ENCODE measurements around a stretch of chr5.

GRCh38 chr5:173908131-173908394, 19.9 kb downstream of the CPEB4 start:
- PRO-cap = no peak

DNA sequence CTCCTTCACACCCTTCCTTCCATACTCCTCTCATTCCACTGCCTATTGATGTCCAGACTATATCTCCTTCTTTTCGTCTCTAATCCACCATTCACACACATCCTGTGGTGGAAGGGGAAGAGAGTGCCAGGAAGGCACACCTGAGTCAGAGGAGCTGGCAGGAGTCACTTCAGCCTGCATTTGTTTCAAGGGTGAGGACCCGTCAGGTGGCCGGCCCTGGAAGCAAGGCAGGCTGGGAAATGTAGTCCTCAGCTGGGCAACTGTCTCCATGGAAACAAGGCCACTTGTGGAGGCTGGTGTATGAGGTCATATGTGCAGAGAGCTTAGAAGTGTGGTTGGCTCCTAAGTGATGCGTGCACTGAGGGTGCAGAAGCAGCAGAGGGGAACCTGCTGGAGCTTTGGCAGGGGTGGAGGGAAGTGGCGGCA, 278.4 kb downstream of the NSG2 start:
- PRO-cap = no peak

DNA sequence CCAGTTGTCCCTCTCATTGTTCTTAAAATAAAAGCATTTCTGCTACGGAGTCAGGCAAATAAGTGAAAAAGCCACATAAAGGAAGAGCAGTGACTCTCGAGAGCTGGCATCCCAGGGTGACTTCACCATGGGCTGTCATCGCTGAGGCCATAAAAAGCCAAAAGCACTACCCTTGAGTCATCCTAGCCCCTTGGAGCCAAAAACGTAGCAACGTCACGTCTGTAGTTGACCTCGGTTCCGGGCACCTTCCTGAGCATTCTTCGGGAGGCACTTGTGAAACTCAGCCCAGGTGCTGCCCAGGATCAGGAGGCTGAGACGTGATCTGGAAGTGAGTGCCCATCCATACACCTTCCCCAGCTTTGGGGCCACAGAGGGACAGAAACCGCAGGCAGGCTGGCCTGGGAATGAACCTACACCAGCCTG, 290.5 kb downstream of the NSG2 start:
- PRO-cap = no peak

DNA sequence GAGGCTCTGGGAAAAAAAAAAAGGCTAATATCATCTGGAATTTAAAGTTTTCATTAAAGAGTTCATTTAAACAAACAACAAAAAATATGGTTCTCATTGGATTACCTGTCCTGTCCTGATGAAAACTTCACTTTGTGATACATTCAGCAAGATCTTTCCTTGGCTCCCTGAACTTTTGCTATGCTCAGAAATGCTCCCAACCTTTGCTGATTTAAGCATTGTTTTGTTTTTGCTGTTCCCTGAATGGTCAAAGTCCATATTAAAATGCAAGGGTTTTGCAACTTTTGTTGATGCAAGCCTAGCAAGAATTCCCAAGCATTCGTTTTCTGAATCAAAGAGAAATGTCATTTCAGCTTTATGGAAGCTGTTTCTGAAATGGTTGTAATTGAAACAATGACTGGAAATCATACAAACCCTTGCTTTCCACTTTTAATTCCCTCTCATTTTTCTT, 3.1 kb upstream of the SFXN1 start:
- PRO-cap = no peak

DNA sequence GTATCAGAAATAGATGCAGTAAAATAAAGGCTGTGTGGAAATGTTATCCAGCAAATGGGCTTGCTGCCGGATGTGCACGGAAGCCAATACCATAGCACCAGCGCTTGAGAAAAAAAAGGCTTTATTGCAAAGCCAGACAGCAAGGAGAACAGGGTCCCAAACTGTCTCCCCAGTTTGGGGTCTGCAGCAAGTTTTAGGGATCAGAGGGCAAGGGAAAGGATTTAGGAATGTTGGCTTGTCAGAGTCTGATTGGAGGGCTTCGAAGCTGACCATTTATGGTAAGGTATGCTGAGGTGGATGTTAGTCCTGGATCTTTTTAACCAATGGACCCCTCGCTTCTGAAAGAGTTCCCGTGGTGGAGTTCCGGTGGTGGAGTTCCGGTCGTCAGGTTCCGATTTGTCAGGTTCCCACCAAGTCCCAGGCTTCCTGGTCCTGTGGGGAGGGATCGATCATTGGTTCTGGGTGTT, 70.4 kb downstream of the SFXN1 start:
- PRO-cap = no peak

DNA sequence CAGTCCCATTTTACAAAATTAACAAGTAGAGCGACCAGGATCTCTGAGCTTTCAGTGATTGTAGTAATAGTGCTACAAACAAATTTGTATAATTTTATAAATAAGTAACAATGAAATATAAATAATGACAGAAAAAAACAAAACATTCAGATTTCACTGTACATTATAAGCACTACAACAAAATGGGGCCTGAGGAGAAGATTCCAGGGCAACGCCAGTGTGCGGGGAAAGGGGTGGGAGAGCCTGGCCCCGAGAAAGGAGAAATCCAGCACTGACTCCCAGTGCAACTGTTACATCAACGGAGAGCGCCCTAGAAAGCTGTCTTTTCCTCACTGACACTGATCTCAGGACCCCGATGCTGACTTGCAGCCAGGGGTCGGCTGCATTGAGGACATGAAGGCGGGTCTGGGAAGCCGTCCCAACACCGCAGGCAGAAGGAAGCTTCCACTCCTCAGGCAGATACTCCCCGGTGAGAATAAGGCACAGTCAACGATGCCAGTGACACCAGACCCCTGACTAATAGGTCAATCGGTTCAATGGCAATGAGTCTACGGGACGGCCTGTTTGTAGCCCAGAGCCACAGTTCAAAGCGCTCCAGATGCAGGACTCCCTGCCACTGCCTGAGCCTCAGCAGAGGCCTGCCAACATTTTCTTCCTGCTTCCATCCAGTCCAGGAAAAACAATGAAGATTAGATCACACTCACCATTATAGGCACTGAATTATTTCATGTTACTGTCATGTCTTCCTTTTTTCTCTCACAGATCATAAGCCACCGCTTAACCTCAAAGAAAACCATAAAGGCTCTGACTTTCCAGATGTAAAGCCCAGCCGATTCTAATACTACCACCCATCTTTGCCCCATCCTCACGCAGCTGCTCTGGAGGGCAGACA, 84.6 kb upstream of the SIMC1 start:
- PRO-cap = no peak

GRCh38 chr5:176337944-176338460, 23.6 kb downstream of the KIAA1191 start:
- PRO-cap = no peak

GRCh38 chr5:176383502-176384574, 4.6 kb downstream of the NOP16 start:
- PRO-cap = no peak

DNA sequence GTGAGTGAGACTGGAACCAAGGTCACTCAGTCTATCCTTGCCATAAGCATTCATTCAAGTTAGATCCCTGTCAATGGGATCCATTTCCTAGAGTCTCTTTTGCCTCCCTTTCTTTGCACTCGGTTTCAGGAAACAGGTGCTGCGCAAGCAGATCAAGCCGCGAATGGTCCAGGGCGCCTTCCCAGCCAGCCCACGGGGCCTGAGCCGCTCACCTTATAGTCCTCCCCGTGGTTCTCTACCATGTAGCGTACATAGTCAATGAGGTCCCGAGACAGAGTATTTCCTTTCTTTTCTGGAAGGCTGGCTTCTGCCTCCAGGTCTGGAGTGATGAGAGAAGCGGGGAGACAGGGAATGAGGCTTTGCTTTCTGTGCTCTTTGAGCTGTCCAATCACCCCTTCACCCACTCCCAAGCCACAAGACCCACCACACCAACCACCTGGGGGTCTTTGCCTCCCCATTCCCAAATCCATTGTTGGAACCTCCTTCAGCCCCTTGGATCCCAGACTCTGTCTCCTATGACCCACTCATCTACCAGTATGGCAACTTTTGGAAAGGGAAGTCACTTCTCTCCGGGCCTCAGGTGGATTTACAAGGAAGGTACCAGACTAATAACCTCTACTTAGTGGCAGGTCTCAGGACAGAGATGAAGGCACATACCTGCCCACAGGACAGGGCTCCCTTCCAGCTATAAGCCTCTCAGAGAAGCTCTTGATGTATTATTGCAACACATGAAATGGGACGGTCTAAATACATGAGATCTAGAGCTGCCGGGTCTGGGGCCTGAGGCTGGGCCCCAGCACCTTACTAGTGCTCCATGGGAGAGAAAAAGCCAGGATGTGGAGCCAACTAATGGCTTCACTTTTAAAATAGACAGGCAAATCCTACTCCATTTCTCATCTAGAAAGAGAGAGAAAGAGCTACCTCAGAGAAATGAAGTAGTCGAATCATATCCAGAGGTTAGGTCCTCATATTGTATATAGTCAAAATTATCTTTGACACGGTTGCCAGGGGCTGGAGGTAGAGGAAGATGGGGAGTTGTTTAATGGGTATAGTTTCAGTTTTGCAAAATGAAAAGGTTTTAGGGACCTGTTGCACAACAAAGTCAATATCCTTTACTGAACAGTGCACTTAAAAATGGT, 3.0 kb downstream of the NOP16 start:
- PRO-cap = no peak

GRCh38 chr5:176448078-176448277, 207 bp upstream of the FAF2 start:
- PRO-cap = no peak

DNA sequence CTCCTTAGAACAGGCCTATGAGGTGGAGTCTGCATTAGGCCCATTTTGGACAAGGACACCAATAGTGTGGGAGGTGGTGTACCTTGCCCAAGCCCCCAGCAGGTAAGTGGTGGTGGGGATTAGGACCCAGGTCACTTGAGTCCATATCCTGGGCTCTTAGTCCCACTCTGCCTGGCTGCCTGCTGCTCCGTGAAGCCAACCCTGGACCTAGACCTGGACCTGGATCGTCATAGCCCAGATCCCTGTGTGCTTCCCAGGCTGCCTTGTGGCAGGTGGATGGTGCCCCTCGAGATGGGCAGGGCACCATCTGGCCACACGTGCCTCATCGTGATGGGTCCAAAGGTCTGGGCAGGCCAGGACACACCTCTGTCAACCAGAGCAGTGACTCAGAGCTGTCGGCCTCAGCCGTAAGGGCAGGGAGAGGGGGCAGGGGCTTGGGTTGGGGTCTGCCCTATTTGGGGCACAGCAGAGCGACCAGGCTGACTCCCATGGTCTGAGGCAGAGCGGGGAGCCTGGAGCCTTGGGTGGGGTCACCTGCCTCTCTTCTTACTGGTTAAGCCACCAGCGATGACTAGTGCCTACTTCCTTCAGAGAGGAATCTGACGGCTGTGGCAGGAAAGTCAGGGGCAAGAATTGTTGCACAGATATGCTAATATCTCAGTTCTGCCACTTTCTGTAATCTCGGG, 3.4 kb upstream of the CDHR2 start:
- PRO-cap = no peak

DNA sequence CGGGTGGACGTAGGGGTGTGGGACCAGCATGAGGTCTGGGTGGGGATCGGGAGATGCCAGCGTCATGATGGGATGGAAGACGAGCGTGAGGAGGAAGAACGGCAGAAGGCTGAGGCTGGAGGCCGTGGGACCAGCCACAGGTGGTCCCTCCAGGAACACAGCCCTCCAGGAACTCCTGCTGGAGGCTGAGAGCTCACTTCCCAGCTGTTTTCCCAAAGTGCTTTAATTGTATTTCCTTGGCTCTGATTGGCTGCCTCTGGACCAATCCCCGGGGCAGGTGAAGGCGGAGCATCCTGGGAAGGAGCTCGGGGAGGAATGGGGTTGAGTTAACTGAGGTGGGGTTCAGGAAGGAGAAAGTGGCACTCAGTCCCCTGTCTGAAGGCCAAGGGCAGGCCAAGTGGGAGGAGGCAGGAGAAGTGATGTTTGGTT, 2.9 kb downstream of the TSPAN17 start:
- PRO-cap = no peak

DNA sequence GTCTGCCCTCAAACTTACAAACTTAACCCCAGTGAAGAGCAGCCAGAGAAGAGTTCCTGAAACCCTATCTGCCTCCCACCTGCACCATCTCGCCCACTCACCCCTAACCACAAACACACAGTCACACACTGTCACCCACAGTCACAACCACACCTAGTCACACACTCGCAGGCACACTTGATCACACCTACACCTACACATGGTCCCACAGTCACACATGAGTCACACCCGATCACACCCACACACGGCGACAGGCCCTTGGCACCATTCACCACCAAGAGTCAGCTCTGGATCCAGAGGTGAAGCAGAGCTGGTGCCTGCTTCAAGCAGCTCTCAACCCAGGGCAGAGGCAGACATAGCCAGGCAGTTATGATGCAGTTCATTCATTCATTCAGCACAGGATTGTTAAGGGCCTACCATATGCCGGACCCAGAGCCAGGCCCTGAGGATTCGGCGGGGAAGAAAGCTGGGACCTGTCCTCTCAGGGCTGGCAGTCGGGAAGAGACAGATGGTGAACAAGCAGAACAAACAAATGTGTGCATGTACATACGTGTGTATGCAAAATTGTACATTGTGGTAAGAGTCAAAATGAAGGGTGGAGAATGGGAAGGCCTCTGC, 6.2 kb downstream of the TSPAN17 start:
- PRO-cap = no peak

DNA sequence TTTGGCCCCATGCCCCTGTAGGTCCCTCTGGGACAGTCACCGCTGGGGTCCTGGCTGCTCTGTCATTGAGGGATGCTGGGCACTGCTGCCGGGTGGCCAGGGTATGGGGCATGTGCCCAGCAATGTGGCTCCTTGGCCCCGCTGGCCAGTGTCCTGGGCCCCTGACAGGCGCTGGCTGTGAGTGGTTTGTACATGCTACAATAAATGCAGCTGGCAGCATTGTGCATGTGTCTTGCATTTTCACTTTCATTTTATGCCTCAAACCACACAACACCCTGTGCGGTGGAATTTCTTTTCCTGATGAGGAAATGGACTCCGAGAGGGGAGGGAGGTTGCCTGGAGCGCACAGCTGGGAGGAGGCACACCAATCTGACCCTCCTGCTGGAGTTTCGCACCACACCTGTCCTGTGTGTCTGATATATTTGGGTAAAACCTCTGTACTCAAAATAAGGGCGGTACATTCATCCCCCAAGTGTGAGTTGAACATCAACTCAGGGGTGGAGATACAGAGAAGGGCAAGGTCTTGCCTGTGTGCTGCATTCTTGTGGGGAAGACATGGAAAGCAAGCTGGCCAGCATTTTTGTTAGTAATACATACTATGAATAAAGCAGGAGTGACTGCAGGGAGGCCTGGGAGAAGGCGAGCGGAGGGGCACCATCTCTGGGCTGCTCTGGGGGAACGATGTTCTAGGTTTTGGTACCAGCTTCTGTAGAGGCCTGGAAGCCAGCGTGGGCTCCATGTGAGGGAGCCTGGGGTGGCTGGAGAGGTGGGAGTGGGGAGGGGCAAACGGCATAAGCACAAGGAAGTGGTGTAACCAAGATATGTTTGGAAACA, 11.8 kb downstream of the TSPAN17 start:
- PRO-cap = no peak

DNA sequence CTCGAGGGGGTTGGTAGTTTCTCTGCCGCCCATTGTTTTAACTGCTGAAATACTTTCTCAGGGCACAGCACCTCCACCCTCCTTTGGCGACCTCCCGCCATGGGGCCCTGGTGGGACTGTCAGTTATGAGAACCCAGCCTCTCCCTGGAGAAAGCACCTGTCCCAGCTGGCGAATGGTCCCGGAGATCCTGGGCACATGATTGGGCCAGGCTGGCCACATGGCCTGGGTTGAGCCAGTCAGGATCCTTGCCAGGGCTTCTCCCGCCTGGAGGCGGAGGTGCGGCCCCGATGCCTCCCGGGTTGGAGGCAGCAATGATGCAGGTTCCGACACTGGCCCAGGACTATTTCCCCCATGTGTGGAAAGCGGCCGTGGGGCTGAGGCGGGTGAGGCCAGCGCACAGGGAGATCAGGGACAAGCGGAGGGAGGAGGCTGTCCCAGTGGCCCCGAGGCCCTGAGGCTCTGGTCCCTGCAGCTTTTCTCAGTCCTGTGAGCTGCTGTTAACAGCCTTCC, 13.6 kb downstream of the UNC5A start:
- PRO-cap = no peak

DNA sequence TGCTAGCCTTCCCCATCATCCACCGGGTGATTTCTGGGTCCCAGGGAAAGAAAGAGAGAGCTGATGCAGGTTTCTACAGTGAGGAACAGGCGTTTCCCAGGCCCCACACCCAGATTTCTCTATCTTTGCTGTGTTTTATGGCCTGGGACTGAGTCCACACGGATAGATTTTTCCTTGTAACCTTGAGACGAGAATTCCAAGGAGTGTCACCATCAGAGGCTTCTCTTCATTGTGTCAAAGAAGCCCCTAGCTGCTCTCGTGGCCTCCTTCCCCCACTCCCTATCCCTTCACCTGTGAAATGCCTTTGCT, 21.2 kb upstream of the FGFR4 start:
- PRO-cap = no peak

- PRO-cap = bidirectional peak, plus-strand start at chr5:177117043, minus-strand start at chr5:177116923
Measured at GRCh38 chr5:177116659-177117382, 16.8 kb upstream of the NSD1 start.

DNA sequence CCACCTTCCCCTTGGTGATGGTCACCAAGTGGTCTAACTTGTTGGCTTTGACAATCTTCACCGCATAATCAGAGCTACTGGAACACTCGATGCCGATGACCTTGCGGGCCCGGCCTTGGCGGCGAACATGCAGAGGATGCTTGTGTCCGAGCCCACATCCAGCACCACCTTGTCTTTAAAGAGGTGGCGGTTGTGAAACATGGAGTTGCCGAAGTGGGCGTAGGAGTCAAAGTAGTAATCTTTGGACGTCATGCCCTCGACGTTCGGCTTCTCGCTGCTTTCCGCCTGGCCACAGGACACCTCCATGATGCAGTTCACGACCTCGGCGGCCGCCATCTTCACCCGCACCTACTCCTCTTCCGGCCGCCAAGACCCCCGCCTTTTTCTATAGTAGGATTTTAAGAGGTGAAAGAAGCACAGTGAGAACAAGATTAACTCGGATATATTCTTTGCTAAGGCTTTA, 37.2 kb downstream of the RAB24 start:
- PRO-cap = unidirectional peak, plus-strand start at position 70 of the sequence

DNA sequence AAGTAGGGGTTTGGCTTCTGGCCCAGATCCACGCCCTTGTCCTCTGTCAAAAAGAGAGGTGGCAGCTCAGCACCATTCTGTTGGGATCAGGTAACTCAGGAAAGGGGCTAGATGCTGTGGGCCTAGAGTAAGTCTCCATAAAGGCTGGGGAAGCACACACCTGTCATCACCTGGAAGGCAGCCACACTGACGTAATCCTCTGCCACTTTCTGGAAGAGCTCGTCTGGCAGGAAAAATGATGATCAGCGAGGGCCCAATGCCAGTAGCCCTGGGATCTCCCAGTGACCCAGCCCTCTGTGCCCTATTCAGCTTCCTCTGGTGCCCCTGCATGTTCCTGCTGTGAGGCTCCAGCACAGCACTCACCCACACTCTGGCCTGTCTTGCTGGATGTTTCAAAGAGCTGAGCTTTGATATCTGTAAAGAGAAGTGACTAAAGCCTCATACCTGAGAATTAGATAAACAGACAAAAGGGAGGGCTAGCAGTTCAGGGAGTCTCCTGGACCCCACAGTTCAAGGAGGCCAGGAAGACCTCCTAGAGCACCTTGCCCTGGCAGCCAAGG, 1.7 kb downstream of the RAB24 start:
- PRO-cap = no peak

DNA sequence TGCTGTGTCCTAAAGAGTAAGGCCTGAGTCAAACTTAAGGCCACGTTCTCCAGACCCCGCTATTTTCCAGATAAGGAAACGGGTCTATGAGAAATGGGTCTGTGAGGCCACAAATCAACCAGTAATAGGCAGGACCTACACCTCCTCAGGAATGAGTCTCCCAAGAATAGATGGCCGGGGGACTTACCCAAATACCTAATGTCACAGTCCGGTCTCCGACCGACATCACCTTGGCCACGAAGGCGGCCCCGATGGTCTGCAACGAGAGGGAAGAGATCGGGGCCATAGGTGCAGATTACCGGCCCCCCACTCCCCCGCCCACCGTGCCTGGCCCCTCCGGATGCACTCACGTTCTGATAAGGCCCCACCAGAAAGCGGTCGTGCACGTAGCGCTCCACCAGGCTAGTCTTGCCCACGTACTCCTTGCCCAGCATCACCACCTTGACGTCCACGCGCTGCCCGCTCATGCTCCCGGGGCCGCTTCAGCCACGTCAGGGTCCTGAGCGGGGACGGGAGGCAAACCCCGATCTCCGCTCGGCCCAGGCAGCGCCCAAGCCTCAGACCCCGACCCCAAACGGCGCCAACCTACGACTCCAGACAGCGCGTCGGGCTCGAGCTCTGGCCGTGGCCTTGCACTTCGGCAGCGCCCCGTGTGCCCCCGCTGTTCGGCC, 562 bp downstream of the RAB24 start:
- PRO-cap = no peak

All from cardiac septum (tissue), 1 donor.